Pulmonary artery (tissue), 1 donor: ENCODE data around the gene SEC22B.

DNA sequence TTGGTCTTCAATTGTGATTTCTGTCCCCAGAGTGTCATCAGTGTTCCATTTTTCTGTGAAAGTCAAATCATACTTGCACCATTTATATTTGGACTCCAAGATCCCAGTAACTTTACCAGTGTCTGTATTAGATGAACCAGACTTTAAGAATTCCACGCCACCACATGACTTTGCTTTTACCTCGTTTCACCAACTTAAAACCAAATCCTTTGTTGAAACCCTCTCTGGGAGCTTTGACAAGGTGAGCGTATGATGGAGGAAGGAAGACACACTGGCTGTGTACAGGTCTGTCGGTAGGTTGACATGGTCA is 35.5 kb downstream of the TENT5C start:
- PRO-cap: no peak

- PRO-cap: unidirectional peak, plus-strand start at chr1:117696074; unidirectional peak, minus-strand start at chr1:117696194
These were observed 90.2 kb downstream of the TENT5C start for GRCh38 chr1:117695830-117696740.

DNA sequence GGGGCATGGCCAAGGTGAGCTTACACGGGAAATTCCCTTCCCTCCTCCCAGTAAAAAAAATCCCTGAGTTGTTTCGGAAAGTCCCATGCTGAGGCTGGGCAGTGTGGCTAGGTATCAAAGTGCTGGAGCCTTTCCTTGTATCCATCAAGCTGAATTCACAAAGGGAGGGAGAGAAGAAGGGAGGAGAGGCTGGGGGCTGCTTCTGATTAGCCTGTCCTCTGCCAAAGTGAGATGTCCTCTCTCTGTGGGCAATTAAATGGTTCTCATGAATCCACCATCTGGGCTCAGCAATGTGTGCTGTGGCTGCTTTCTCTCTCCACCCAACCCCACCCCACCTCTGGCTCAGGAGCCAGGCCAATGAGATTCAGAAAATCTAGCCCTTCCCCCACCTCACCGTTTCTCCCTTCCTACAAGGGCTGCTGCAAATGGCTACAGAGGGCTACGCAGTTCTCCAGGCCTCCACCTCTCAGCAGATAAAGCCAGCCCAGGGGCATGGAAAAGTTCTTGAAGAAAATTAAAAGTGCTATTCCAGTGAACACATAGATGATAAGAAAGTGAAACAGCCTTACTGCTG is 154.6 kb downstream of the TENT5C start:
- PRO-cap: no peak

GRCh38 chr1:117899024-117899400 is 30.4 kb downstream of the GDAP2 start:
- PRO-cap: no peak

- PRO-cap: no peak
These were observed 83.4 kb downstream of the SPAG17 start for GRCh38 chr1:118101601-118102092.

DNA sequence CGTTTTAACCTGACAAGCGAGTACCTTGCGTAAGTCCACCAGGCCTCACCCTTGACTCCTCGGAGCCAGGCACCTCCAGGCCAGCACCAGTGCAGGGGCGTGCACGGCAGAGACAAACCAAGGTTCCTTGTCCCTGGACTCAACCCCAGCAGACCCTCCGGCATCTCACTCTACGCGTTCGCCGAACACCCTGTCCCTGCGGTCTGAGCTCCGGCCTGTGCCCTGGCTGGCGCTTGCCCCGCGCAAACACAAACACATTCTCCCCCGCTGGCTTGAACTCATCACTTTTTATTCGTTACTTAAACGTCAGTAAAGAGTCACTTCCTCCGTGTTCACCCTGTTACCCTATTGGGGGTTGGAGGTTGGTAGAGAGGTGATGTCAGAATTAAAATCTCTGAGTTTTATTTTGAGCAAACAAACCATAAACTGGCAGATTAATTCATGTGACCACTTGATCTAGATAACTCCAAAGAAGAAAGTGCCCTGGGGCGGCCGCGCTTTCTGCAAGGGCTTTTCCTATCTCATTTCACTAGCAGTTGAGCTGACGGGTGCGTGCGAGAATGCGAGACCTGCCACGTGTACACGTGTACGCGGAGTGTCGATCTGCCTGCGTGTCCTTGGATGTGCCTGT is 4.4 kb downstream of the TBX15 start:
- PRO-cap: no peak

- PRO-cap: no peak
These were observed 2.2 kb downstream of the HAO2 start for GRCh38 chr1:119370626-119371274.

GRCh38 chr1:119748708-119749260 is 19.9 kb downstream of the HMGCS2 start:
- PRO-cap: no peak

- PRO-cap: no peak
These were observed 66.1 kb upstream of the ADAM30 start for GRCh38 chr1:119962389-119962863.

DNA sequence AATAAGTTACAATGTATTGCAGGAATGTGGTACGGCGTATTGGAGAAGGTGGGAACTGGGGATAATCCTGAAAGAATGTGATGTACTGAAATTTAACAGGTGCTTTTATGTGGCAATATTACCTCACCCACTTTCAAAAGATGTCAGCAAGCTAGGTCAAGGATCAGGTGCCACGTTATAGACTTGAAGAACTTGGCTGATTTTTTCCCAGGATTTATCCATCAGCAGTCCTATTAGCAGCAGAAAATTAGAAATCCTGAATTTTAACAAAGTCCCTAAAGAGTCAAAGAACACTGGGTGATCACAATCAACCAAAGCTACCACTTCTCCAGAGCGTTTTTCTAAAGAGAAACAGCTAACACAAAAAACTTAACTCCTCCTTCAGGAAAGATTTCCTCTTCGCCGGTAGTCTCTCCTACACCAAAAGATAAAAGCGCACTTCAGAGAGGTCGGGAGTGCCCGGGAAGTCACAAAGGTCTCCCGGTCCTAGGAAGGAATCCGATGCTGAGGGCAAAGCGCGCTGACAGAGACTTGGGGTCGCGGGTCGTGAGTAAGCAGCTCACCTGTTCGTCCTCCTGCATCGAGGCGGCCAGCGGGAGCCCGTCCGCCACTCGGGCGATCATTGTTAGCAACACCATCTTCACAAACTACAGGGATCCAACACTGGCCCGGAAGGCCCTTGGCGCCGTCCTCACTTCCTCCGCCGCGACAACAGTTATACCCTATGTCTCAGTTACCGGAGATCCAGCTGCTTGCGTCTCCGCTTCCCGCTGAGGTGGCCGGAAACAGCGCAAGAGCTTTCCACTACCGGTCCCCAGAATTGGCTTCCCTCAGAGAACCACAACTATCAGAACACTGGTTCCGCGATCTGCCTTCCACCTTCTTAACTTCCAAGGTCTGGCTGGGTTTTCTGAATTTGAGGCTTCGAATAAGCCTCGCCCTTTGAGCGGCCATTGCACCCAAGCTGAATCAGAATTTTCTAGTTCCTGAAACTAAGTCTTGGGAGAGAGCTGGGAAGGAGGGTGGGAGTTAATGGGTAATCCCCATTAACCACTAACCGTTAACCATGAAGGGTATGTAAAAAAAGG is at the start of gene SEC22B:
Gene SEC22B, minus strand, starts transcription at position 777 of the 1,088 bp plus-strand sequence.
- PRO-cap: bidirectional peak, plus-strand start at position 833 of the sequence, minus-strand start at position 777 of the sequence

GRCh38 chr1:120196744-120197821 is 20.8 kb upstream of the SEC22B start:
- PRO-cap: no peak

DNA sequence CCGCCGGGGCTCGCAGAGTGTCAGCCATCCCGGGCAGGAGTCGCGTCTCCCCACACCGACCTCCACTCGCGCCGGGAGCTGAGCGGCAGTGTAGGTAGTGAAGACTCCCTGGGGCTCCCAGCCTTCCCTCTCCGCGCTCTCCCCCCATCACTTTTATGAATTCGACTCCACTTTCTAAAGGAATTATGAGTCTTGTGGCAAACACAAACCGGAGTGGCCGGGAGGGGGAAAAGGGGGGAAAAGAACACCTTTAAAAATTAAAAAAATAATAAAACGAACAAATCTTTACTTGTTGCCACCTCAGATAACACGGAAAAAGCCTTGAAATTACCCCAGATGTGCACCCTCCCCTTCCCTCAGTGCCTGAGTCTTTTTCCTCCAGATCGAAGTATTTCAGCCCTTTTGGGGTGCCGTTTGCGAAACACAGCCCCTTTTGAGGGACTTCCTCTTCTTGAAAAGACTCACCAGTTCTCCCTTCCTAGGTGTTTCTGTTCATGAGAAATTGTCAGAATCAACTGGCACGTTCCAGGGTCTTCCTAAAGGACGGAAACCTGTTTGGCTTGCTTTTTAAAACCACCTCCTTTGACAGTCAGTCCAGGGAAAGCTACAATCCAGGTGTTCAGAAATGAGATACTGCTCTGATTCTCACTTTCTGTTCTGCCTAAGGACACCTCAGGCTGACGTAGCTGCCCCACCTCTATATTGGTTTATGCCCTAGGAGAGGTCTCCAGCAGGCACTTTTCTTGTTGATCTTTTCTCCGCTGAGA is 72.3 kb upstream of the NBPF8 start:
- PRO-cap: unidirectional peak, minus-strand start at position 63 of the sequence

- PRO-cap: no peak
These were observed 45.5 kb downstream of the NBPF8 start for GRCh38 chr1:120460233-120460805.

DNA sequence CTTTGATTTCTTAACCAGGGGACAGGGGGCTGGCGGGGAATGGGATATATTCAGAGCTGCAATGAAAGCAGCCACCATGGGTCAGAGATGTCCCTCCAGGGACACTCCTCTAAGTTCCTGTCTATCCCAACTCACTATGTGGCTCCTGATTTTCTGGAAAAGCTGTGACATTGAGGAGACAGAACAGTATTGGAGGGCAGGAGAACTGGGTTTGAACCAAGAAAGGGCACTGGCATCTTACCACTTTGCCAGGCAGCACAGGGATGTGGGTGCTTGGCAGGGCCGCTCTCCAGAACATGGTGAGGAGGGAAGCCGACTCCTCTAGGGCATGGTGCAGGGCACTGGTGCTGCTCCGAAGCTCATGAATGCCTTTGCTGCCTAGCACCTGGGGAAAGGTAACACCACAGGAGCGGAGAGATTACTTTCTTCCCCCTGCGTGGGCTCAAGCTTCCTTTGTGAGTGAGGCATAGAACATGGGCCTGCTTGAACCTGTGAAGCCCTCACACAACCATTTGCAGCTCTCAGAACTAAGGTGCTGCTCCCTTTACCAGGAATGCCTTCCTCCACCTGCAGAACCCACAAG is 78.2 kb downstream of the NBPF8 start:
- PRO-cap: no peak

GRCh38 chr1:120529852-120530537 is 115.2 kb downstream of the NBPF8 start:
- PRO-cap: no peak

DNA sequence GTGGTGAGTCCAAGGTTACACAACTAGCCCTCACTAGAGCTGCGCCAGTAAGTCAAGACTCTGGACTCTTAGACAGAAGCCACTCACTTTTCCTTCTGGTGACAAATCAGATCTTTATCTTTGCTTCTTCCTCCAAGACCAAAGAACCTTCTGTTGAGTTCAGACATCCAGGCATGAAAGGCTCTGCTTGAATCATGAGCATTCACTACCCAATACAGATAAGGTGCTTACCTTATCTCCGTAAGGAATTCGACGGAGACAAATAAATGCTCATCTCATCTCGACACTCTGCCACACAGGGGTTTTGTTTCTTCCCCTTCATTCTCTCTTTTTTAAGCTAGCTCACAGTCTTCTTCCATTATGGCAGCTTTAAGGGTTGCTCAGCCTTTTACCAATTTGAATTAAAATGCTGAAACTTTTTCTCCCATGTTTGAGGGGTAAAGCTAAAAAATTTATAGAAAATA is 116.8 kb downstream of the NBPF8 start:
- PRO-cap: no peak

DNA sequence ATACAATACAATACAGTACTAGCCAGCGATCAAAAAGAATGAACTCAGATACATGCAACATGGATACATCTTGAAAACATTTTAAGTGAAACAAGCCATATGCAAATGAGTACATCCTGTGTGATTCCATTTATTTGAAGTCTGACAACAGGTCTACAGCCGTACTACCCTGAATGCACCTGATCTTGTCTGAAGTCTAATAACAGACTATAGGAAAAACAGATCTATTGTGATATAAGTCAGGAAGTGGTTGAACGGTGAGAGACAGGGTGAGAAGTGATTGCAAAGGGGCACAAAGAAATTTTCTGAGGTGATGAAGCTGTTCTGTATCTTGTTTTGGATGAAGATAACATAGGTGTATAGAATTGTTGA is 147.0 kb downstream of the NBPF8 start:
- PRO-cap: no peak

- PRO-cap: no peak
These were observed 51.8 kb downstream of the PPIAL4A start for GRCh38 chr1:120941277-120941883.

- PRO-cap: no peak
These were observed 216.2 kb downstream of the SRGAP2C start for GRCh38 chr1:121400638-121401694.

DNA sequence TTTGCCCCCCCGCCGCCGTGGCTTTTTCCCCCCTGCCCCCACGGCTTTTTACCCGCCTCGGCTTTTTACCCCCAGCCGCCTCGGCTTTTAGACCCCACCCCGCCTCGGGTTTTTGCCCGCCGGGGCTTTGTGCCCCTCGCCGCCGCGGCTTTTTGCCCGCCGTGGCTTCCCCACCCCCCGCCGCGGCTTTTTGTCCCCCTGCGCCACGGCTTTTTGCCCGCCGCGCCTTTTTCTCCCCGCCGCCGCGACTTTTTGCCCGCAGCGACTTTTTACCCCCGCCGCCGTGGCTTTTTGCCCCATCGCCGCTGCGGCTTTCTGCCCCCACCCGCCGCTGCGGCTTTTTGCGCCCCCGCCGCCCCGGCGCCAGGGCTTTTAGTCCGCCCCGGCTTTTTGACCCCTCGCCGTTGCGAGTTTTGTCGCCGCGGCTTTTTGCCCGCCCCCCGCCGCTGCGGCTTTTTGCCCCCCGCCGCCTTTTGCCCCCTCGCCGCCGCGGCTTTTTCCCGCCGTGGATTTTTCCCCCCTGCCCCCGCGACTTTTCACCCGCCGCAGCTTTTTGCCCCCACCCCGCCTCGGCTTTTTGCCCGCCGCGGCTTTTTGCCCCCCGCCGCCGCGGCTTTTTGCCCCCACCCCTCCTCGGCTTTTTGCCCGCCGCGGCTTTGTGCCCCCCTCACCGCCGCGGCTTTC is 408.3 kb downstream of the H3-7 start:
- PRO-cap: no peak